ENCODE measurements around a stretch of chr15.

- PRO-cap = no peak
Measured at GRCh38 chr15:78900391-78901033, 27.8 kb downstream of the MORF4L1 start.

DNA sequence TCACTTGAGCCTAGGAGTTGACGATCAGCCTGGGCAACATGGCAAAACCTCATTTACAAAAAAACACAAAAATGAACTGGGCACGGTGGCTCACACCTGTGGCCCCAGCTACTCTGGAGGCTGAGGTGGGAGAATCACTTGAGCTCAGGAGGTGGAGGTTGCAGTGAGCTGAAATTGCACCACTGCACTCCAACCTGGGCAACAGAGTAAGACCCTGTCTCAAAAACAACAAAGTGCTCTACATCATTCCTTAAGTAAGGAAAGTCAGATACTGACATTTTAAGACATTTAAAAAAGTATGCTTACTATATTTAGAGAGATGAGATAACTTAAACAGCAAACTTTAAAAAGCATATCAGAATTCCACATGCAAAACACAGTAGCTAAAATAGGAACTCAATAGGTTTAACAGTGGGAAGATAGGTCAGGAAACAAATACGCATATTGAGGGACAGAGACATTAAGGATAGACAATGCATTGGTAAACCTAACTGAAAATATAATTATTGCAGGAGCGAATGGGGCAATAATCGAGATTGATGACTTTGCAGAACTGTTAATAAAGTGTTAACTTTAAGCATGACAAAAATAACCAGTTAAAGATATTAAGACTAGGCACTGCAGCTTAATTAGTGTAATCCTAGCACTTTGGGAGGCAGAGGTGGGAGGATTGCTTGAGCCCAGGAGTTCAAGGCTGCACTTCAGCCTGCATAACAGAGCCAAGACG is 32.1 kb downstream of the MORF4L1 start:
- PRO-cap = no peak

- PRO-cap = no peak
Measured at GRCh38 chr15:78906667-78907746, 34.3 kb downstream of the MORF4L1 start.

- PRO-cap = no peak
Measured at GRCh38 chr15:78965136-78965443, 20.2 kb upstream of the CTSH start.

GRCh38 chr15:78995601-78996346 is 50.9 kb upstream of the CTSH start:
- PRO-cap = no peak

- PRO-cap = no peak
Measured at GRCh38 chr15:79204655-79205204, 77.8 kb upstream of the ANKRD34C start.

- PRO-cap = no peak
Measured at GRCh38 chr15:79283525-79284117, 1.1 kb downstream of the ANKRD34C start.

DNA sequence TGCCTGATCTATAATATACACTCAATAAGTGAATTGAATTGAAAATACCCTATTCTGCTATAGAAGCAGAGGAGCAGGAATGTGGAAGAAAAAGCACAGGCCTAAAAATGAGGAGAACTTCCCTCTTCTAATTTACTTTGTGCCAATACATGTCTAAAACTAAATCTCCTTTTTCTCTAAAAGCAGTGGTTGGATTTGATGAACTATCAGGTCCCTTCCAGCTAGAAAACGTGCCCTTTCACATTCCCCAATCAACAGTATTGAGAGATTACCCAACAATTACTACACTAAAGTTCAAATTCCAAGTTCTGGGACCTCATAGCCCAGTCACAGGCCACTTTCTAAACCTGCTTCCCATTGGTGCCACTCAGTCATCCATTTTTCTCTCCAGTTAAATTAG is 223.9 kb downstream of the MINAR1 start:
- PRO-cap = no peak

DNA sequence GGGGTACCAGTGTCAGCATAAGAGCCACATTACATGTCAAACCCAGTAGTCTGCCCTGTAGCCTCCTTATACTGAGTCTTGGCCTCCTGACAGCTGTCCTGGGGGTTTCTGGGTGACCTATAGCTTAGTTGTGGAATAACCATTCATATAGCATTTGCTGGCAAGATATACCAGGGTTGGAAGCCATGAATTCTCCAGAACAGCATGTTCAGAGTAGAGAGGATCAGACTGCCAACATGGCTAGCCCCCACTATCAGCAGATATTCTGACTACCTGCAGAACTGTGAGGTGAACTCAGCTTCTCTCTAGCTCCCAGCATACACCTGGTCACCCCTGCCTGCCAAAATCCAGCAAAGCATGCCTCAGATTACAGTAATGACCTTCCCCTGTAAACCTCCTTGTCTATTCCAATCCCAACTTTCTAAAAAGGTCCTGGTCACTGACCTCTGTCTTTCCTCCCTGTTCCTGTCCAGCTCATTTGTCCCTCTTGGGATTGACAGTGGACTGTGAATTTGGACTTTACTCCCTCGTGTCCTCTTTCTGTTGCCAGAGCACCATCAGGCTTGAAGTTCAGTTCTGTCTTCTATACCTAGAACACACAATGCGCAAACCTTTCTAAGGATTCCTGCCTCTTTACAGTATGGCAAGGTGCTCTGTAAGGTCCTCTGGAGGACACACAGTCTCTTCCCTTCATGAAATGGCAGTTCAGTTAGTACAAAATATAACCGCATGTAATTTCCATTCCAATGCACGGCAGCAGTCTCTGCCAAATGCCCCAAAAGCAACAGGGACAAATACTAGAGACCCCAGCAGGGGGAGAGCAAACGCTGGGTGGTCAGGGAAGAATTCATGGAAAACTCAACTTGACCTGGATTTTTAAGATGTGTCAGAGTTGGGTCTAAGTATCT is 50.3 kb downstream of the MTHFS start:
- PRO-cap = no peak

- PRO-cap = unidirectional peak, plus-strand start at chr15:79968465
Measured at GRCh38 chr15:79967589-79968723, 3.0 kb downstream of the BCL2A1 start.

DNA sequence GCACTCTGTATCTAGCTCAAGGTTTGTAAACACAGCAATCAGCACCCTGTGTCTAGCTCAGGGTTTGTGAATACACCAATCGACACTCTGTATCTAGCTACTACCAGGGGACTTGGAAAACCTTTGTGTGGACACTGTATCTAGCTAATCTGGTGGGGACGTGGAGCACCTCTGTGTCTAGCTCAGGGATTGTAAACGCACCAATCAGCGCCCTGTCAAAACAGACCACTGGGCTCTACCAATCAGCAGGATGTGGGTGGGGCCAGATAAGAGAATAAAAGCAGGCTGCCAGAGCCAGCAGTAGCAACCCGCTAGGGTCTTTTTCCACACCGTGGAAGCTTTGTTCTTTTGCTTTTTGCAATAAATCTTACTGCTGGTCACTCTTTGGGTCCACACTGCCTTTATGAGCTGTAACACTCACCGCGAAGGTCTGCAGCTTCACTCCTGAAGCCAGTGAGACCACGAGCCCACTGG is 42.4 kb upstream of the ZFAND6 start:
- PRO-cap = no peak

DNA sequence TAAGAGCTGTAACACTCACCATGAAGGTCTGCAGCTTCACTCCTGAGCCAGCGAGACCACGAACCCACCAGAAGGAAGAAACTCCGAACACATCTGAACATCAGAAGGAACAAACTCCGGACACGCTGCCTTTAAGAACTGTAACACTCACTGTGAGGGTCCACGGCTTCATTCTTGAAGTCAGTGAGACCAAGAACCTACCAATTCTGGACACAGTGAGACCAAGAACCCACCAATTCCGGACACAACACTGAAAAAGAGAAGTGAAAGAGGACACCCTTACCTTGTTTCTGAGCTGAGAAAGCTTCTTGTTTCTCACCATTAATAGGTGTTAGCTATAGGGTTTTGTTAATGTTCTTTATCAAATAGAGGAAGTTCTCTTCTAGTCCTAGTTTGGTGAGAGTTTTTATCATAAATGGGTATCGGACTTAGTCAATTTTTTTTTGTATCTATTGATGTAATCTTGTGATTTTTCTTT is 41.9 kb upstream of the ZFAND6 start:
- PRO-cap = no peak

GRCh38 chr15:80083747-80084615 is 24.5 kb downstream of the ZFAND6 start:
- PRO-cap = no peak

DNA sequence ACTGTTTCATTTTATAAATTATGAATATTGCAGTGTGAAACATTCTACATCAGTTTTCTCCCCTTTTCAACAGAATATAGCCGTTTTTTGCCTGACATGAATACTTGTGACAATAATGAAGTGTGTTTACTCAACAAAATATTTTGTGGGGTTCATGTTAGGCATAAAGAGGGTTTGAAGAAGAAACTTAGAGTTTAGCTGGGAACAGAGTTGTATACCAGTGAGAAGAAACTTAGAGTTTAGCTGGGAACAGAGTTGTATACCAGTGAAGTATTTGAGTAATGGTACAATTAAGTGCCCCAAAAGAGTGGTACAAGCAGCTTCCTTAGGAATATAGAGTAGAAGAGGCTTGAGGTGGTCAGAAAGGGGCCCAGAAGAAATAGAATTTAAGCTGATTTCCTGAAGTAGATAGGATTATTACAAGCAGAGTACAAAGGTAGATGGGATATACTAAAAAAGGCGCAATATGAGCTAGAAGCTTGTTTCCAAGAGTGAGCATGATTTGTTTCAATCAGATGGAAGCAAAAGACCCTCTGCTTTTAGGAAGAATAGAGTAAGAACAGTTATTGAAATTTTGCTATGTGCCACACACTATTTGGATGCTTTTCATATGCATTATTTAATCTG is 39.1 kb upstream of the FAH start:
- PRO-cap = no peak

GRCh38 chr15:80154219-80154768 is 1.5 kb downstream of the FAH start:
- PRO-cap = no peak

DNA sequence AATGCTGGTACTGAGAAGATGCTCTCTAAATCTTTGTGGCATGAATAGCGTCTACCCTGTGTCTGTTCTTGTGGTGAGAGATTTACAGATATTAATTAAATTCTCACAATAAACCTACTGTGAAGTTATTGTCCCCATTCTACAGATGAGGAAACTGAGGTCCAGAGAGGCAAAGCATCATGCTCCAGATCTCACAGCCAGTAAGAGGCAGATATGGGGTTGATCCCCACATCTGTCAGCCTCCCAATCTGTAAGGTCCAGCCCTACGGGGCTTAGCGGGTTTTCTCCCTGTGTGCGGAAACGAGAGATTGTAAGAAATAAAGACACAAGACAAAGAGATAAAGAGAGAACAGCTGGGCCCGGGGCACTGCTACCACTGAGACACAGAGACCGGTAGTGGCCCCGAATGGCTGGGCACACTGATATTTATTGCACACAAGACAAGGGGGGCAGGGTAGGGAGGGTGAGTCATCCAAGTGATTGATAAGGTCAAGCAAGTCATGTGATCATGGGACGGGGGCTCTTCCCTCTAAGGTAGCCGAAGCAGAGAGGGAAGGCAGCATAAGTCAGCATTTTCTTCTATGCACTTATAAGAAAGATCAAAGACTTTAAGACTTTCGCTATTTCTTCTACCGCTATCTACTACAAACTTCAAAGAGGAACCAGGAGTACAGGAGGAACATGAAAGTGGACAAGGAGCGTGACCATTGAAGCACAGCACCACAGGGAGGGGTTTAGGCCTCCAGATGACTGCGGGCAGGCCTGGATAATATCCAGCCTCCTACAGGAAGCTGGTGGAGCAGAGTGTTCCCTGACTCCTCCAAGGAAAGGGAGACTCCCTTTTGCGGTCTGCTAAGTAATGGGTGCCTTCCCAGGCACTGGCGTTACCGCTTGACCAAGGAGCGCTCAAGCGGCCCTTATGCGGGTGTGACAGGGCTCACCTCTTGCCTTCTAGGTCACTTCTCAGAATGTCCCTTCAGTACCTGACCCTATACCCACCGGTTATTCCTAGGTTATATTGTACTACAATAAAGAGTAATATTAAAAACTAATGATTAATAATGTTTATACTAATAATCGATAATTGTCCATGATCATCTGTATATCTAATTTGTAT is 2.8 kb downstream of the FAH start:
- PRO-cap = no peak

DNA sequence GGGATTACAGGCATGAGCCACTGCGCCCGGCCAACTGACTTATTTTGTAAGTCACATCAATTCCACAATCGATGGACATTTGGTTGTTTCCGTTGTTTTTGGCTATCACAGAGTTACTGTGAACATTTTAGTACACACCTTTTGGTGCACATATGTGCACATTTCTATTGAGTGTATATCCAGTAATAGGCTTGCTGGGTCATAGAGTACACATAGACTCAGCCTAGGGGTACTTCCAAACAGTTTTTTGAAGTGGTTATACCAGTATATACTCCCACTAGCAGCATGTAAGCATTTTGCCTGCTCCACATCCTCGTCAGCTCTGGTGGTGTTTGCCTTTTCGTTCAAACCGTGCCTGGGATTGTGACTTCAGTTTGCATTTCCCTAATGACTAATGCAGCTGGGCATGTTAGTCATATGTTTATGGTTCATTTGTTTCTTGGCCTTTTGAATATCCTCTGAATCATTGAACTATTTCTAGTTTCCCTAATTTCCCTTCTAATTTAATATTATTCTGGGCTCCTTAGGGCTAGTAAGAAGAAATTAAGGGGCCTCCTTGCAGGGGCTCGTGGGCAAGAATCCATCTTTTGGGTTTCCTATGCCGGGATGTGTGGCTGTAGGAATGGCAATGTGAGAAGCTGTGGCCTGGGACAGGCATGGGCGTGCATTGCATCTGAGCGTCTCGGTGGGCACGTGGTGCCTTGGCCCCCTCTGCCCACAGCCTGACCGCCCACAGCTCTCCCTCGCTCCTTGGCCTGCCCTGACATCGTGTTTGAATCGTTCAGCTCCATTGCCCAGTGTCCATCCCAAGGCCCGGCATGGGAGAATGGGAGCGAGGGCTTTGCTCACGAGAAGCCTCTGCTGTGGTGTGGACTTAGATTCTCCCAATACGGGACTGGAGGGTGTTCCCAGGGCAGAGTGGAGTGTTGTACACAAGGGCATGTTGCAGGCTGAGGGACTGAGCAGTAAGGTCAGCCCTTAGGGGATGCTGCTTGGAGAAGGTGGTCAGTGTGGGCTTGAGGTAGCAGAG is 26.4 kb downstream of the FAH start:
- PRO-cap = no peak

DNA sequence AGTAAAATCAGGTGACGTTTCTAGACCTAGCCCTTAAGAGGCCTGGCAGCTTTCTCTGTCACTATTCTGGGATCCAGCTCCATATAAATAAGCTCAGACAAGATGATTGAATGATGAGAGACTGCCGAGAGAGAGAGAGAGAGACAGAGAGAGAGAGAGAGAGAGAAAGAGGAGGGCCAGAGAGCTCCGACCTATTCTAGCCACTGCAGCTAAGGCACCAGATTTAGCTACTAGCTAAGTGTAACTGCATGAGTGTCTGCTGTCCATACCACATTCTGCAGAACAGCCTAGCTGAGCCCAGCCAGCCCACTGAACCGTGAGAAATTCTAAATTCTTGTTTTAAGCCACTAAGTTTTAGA is 36.1 kb upstream of the CTXND1 start:
- PRO-cap = no peak

DNA sequence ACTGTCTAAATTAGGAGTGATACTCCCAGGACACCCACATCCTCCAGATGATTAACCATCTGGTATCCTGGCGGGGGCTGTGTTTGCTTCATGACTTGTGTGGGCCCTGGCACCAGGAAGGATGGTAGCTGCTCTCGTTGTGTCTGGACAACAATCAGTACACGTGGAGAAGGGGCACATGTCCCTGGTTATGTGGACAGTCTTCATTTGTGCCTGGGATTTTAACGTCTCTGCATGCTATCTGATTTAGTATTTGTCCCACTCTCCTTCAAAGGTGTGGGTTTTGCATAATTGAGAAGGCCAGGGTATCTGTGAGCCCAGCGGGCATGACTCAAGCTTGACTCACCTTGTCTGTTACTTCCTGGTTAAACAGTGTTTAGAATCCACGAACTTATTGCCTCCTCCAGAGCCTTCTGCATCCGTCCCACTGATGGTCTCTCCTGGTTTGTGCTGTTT is 32.4 kb downstream of the ARNT2 start:
- PRO-cap = no peak

DNA sequence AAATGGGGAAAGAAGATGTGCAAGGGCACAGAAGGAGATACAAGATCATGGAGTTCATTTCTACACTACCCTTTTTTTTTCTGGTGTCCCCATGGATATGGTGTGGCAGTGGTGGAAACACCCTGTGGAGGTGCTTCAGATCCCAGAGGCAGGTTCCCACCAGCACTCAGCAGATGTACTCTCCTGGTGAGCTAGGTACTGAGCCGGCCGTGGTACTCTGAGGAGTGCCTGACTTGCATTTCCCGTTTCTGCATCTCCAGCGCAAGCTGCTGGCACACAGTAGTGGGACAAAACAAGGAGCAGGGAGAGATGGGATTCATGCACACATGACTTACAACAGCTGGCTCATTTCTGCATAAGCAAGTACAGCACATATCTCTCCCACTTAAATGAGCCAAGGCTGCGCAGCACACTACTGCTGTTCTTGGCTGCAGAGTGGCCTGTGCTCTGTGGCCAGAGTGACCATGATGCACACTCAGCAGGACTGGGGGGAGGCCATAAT is 59.3 kb upstream of the ABHD17C start:
- PRO-cap = no peak